Placental pericyte (primary cell): Measurements from ENCODE around the genes FSTL3, MED16 and R3HDM4.

GRCh38 chr19:401848-402393 lies 7.0 kb downstream of the C2CD4C start:
- CAGE, long polyA plus RNA: no peak

GRCh38 chr19:532048-532424 lies 476 bp downstream of the CDC34 start:
- CAGE, long polyA plus RNA: no peak

DNA sequence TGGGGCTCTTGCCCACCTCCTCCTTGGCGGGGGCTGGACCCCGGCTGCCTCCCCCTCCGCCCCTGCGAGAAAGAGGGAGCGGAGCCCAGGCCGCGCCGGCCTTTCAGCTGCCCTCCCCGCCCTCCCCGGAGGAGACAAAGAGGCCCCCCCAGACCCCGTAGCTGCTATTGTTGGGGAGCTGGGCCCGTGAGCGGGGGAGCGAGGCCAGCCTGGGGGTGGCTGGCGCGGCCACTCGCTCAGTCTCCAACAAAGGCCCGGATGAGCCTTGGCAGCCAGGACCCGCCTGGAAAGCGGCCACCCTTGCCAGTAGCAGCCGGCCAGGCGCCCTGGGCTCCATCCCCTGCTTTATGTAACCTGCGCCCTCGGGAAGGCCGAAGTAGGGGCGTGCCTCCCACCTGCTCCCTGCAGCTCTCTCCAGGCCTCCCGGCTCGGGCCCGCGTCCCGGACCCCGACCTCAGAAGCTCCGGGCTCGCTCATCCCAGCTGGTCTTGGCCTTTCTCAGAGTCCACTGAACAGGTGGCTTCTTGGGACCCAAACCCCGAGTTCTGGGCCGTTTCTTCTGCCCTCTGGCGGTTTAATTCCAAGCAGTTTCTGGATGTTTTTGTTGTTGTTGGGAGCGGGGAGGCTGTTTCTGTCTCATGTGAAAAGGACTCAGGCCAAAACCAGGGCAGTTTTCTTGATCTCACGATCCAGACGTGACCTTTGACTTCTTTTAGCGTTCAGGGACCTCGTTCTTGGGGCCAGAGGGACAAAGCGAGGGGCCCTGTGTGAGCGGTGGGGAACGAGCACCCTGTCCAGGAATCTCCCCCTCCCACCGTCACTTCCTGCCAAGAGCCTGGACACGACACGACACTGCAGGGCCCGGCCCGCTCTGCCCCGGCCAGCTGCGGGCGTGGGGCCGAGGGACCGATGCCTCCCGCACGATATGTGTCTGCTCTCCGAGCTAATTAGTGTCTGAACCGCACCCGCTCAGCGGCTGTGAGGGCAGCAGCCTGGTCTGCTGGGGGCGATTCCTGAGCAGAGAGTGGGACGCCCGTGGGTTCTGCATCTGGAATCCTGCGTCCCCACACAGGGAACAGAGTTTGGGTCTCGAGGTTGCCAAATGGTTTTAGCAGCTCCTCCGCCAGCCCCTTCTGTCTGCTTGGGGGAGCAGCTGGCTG lies 1.2 kb downstream of the CDC34 start:
- CAGE, long polyA plus RNA: no peak

DNA sequence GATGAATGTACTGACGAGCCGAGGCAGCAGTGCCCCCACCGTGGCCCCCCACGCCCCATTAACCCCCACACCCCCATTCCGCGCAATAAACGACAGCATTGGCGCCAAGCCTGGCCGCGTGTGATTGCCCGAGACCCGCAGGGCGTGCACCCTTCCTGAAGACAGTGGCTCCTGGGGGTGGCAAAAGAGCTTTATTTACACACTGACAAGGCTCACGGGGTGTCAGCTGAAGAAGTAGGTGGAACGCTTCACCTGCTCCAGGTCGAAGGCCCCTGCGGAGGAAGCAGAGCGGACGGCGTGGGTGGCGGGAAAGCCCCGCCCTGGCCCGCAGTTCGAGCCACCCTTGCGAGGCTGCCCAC lies 16.3 kb downstream of the POLRMT start:
- CAGE, long polyA plus RNA: no peak

DNA sequence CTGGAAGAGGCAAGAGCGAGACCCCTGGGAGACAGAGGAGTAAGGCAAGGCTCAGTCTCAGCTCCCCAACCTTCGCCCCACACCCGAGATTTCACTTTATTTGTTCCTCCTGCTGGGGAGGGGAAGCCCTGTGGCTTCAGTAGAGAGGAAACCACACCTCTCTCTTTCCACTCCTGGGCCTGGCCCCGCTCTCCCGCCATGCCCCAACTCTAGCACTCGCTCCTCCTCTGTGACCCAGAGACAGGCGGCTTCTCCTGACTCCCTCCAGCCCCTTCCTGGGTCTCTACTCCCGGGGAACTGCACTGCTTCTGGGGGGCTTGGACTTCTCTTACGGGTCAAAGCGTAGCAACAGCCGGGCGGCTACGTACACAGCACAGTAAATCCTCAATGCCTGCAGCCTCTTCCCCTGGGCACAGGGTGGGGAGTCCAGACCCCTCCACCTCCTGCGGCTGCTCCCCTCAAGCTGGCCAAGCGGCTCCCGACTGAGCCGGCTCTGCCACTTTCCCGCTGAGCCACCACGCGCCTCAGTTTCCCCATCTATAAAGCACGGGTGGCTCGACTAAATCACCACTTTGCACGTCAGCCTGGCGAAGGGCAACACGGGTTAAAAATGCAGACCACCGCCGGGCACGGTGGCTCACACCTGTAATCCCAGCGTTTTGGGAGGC lies 1.5 kb downstream of the RNF126 start:
- CAGE, long polyA plus RNA: no peak

GRCh38 chr19:675943-676768 lies at the start of gene FSTL3:
FSTL3 (plus strand) TSS chr19:676392.
- CAGE, long polyA plus RNA: no peak

GRCh38 chr19:719714-720356 lies 11.1 kb downstream of the PALM start:
- CAGE, long polyA plus RNA: no peak

DNA sequence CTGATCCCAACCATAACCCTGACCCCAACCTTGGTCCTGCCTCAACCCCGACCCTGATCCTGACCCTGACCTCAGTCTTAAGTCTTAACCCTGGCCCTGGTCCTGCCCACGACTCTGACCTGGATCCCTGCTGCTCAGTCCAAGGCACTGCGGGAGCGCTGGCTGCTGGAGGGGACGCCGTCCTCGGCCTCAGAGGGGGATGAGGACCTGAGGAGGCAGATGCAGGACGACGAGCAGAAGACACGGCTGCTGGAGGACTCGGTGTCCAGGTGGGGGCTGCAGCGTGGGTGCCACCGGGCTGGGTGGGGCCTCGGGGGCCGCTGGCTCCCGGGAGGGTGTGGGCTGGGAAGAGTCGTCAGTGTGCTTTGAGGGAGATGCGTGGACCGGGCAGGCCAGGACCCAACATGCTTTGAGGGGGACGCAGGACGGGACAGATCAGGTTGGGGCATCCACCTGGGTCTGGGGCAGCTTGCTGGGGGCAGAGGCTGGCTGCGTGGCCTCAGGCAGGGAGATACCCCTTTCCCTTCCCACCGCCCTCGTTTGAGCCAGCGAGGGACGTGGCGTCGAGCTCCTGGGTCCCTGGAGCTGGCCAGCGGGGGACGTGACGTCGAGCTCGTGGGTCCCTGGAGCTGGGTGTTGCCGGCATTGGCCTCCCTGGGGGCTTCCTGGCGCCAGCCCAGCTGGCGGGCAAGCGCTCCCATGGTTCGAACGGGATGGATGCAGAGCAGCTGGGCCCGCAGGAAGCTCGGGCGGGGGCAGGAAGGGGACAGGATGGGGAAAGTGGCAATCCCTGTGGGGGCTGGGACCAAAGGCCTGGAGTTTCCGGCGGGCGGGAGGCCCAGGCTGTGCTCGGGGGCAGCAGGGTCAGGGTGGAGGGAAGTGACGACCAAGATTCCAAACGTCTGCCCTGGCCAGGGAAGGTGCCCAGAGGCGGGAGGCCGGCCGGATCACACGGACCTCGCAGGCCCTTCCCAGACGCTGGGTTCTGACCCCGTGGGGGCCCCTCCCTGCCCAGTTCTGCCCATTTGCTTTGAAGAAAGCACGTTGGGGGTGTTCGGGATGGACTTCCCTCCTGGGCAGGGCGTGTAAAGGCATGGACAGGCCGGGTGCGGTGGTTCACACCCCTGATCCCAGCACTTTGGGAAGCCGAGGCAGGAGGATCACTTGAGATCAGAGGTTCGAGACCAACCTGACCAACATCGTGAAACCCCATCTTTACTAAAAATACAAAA lies 19.1 kb downstream of the PALM start:
- CAGE, long polyA plus RNA: no peak

DNA sequence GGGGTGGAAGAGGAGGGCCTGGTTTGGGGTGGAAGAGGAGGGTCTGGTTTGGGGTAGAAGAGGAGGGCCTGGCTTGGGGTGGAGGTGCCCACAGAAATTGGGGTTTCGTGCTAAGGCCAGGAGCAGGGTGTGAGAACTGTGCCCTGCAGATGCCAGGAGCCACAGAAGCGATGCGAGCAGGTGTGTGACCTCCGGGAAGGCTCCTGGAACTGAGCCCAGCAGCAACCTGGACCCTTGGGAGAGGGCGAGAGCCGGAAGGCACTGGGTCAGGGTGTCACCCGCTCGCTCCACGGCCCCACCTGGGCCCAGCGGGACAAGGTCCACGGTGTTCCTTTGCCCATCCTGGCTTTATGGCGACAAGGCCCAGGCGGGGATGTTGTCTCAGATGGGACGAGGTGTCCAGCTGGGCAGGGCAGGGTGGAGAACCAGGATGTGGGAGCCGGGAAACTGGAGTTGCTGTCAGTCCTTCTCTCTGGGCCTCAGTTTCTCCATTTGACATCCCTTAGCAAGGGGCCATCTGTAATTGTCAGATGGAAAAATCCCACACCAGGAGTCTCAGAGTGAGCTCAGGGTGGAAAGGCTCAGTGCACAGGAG lies 4.2 kb downstream of the MISP start:
- CAGE, long polyA plus RNA: no peak

DNA sequence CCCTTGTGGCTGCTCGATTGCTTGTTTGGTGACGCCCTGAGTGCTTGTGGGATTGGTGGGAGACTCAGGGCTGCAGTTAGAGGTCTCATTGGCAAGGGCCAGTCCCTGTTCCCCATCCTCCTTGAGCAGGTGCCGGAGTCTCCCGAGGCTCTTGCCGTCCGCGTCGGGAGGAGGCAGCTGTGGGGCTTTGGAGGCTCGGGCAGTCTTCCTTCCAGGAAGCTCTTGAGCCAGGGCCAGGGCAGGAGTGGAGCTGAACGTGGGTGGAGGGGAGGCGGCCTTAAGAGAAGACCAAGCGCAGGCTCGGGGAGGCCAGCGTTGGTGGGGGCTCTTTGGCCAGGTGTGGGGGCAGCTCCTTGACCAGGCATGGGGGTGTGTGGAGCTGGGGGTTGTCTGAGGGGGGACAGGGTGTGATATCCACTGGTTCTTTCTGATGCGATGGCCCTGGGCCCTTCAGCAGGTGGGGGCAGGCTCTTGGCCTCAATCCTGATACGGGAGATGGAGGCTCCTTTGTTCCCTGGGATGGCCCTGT lies 4.9 kb downstream of the PTBP1 start:
- CAGE, long polyA plus RNA: no peak

DNA sequence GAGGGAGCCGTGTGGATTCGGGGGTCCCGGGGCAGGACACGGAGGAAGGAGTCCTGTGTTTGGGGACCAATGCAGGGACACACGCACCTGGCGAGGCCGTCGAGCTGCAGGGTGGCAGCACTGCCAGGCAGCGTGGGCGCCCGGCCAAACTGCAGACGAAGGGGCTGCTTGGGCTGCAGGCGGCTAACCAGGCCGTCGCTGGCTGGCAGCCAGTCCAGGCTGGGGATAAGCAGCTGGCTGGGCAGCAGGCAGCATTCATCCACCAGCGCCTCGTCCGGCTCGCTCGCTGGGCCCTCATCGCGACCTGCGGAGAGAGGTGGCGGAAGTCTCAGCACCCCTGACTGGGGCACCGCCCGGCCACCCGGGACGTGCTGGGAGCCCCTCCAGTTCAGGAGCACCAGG lies 11.5 kb downstream of the CFD start:
- CAGE, long polyA plus RNA: no peak

DNA sequence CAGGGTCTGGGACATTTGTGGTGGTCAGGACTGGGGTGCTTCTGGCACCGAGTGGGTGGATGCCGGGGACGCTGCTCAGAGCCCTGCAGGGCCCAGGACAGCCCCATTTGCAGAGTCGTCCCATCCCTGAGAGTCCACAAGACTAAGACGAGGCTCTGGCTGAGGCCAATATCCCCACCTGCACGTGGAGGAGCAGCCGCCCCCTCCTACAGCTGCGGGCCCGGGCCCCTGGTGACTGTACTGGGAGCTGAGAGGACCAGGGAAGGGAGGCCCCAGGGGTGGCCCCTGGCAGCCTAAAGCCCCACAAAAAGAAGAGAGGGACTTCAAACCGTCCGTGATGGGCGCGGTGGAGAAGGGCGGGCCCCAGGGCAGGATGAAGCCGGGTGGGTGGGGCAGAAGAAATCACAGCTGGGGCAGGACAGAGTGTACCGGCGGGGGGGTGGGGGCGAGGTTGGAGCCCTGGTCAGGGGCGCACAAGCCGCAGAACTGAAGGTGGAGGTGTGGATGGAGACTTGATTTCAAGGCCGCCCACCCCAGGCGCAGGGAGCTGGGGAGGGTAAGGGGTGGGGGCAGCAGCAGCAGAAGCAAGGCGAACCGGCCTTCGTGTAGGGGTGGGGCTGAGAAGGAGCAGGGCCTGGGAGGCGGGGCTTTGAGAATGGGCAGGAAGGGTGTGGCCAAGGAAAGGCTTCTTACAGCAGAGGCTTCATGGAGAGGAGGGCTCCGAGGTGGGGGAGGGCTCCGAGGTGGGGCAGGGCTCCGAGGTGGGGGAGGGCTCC lies 12.9 kb downstream of the CFD start:
- CAGE, long polyA plus RNA: no peak

DNA sequence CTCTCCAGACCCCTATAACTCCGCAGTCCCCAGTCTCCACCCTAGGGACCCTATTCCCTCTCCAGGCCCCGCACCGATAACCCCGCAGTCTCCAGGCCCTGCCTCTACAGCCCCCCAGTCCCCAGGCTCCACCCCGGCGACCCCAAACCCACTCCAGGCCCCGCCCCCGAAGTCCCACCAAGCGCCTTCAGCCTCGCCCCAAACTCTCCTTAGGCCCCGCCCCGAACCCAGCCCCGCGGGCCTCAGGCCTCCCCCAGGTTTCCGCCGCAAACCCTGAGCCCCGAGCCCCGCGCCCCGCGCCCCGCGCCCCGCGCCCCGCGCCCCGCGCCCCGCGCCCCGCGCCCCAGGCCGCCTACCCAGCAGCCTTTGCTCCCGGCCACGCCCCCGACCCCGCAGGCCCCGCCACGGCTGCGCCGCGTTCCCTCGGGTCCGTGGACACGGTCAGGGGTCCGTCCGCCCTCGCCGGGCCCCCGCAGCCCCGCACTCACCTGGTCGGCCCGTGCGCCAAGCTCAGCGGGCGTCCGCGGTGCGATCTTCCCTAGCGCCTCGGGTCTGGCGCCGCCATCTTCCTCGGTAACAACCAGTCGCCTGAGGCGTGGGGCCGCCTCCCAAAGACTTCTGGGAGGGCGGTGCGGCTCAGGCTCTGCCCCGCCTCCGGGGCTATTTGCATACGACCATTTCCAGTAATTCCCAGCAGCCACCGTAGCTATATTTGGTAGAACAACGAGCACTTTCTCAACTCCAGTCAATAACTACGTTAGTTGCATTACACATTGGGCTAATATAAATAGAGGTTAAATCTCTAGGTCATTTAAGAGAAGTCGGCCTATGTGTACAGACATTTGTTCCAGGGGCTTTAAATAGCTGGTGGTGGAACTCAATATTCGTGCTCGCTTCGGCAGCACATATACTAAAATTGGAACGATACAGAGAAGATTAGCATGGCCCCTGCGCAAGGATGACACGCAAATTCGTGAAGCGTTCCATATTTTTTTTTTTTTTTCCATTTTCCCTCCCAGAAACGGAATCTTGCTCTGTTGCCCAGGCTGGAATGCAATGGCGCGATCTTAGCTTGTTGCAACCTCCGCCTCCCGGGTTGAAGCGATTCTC lies at the start of gene MED16:
Gene MED16 (minus strand): TSS at position 590 of the 1,110 bp plus-strand sequence.
- CAGE, long polyA plus RNA: no peak

DNA sequence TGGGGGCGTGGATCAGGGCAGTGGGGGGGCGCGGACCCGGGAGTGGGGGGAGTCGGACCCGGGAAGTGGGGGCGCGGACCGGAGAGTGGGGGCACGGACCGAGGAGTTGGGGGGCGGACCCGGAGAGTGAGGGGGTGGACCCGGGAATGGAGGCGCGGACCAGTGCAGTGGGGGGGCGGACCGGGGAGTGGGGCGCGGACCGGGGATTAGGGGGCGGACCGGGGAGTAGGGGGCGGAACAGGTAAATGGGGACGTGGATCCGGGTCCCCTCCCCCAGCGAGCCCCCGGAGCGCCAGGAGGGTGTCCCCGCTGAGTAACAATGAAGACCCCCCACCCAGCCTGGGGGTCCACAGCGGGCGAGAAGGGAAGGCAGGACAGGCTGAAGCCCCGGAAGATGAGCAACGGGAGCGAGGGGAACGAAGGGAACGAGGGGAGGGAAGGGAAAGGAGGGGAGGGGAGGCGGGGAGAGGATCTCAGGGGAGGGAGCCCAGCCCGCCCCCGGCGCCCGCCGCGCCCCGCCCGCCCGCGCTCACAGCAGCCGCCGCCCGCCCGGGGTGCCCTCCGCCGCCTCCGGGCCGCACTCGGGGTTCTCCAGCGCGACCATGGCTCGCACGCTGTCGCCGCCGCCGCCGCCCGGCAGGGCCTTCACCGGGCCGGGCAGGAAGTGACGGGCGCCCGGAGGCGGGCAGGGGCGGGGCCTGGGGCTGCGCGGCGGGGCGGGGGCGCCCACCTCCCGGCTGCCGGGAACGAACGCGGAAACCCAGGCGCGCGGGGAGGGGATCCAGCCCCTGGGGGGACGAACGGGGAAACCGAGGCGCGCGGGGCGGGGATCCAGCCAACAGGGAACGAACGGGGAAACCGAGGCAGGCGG lies at the start of gene R3HDM4:
Gene R3HDM4 (minus strand): TSS at position 666 of the 871 bp plus-strand sequence.
- CAGE, long polyA plus RNA: no peak

DNA sequence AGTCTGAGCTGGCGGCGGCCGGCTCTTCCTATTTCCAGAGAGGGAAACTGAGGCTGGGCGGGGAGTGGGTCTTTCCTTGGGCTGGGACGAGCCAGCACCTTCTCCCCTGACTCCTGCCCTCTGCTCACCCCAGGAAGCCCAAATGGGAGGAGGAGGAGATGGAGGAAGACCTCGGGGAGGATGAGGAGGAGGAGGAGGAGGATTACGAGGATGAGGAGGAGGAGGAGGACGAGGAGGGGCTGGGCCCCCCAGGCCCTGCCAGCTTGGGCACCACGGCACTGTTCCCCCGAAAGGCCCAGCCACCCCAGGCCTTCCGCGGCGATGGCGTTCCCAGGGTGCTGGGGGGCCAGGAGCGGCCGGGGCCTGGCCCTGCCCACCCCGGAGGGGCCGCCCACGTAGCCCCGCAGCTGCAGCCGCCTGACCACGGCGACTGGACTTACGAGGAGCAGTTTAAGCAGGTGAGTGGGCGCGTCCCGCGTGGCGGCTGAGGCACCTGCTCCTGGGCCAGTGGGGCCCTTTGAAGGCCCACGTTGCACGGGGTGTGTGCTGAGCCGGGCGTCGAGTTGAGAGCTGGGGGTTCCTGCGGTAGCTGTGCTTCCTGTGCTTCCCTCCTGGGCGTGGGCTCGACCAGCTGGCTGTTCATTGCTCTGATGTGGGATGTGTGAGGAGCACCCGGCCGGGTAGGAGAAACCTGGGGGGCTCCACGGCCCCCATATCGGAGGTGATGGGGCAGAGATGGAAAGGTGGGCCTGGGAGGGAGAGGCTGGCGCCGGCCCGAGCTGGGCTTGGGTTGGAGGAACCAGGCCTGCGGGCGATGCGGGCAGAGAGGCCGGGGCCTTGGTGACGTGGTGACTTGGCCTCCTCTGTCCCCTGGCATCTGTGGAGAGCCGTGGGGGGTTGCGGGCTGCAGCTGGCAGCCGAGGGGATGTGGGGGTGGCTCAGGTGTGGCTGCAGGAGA lies 6.7 kb downstream of the ARID3A start:
- CAGE, long polyA plus RNA: no peak

DNA sequence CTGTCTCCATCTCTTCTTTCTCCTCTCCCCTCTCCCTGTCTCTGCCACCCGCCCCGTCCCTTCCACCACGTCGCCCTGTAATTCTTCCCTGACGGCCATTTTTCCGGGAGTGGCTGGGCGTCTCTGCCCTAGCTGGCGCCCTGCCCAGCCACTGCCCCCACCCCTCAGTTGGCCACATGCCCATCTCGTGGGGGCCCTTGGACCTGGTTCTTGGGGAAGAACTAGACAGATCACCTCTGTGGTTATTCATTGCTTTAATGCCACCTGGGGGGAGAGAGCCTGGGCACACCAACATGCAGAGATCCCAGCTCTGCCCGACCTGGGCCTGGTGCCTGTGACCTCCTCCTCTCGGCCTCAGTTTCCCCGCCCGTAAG lies 19.0 kb downstream of the ARID3A start:
- CAGE, long polyA plus RNA: no peak

DNA sequence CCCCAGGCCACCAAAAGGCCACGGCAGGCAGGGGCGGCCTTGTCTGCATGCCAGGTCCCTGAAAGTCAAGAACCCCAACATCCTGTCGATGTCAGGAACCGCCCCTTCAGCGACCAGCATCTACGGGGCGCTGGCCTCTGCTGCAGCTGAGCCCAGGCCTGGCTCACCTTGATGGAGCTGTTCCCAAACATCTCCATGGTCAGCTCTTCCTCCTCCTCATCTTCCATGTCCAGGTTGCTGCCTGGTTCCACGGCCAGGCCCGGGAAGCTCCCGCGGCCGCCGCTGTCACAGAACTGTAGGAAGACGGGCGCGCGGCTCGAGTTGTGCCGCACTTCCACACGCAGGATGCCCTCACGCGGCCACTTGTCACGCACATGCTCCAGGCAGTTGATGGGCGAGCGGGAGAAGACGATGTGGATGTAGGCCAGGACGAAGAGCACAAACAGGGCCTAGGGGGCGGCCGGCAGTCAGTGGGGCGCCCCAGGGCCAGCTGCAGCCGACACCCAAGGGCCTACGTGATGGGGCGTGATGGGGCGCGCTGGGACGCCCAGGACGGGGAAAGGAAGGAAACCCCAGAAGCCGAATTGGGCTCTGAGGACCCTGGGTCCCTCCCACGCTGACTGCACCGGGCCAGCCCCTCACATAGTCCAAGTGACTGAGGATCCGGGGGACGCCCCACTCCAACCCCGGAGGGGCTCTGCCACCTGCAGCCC lies 6.7 kb downstream of the TMEM259 start:
- CAGE, long polyA plus RNA: no peak

DNA sequence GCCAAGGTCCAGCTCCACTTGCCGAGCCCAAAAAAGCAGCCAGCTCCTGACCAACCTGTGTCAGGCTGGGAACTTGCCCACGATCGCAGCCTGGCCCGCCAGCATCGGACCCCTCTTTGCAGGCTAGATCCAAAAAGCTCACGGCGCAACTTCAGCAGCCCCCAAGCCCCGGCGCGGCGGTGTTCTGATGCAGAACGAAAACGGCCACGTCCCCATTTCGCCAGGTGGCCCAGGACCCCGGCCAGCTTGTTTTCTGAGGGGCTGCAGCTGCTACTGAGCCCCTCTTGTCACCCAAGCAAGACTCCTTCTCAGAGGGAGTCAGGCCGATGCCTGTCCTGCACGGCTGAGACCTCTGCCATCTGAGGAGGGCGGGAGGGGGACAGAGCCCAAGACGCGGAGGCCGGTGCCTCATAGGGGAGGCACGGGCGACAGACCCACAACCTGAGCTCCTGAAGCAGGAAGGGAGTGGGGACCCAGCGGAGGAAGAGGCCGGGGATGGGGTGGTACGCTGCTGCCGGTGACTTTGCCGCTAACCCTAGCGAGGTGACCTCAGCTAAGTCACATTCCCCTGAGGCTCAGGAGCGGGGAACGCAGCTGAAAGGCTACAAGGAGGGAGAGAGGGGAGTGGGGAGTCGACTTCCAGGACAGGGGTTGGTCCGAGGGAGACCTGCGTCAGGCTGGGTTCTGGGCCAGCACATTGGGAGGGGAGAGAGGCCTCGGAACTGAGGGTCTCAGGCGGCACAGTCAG lies 1.1 kb downstream of the TMEM259 start:
- CAGE, long polyA plus RNA: no peak

GRCh38 chr19:1044954-1045402 lies 5.1 kb downstream of the ABCA7 start:
- CAGE, long polyA plus RNA: no peak

GRCh38 chr19:1064360-1065339 lies 2.3 kb upstream of the ARHGAP45 start:
- CAGE, long polyA plus RNA: no peak